Bile duct (tissue), 1 donor: ENCODE measurements around the gene EOMES.

GRCh38 chr3:25038764-25039408, 389.2 kb upstream of the RARB start:
- PRO-cap = no peak

GRCh38 chr3:25385627-25386320, 42.3 kb upstream of the RARB start:
- PRO-cap = no peak

DNA sequence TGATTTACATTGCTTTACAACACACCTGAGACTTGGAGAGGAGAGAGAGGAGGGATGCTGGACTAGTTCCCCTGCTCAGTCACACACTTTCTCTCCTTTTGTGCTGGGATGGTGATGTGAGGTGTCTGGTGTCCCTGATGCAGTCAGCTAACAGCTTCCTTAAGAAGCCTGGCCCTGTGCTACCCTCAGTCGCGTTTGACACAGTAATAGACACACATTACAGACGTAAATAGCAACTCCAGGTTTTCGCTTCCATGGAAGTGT, 58.8 kb downstream of the RARB start:
- PRO-cap = no peak

DNA sequence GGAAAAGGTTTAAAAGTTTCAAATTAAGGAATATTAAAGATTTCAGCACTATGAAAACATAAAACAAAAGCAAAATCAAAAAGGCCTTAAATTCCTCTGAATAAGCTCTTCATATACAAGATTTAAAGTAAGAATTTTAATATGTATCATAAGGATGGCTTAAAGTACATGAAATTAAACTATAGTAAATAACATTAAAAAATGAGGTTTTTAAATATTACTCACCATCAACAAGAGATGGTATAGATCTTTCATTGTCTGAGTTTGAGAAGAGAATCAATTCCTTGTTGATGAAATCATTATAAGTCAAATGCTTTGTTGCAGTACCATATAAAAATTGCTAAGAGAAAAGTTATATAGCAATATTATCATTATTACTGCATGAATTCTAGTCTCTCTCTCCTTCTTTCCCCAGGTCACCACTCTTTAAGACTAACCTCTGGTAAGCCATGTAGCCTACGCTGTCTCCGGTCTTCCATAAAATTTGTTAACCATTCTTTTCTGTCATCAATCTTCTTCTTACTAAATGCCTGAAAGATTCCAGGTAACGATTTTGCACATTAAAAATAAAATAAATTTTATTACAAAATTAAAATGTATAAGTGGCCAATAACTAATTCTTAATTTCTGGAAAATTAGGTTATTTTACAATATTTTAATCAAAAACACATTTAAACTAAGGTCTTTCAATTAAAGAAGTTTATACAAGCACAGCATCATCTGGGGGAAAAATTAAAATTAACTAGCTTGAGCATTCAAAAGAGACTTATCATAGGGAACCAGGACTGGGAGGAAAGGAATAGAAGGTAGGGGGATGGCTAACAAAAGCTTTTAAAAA, 38.2 kb downstream of the TOP2B start:
- PRO-cap = no peak

GRCh38 chr3:25662822-25663365, 1.8 kb downstream of the TOP2B start:
- PRO-cap = no peak

DNA sequence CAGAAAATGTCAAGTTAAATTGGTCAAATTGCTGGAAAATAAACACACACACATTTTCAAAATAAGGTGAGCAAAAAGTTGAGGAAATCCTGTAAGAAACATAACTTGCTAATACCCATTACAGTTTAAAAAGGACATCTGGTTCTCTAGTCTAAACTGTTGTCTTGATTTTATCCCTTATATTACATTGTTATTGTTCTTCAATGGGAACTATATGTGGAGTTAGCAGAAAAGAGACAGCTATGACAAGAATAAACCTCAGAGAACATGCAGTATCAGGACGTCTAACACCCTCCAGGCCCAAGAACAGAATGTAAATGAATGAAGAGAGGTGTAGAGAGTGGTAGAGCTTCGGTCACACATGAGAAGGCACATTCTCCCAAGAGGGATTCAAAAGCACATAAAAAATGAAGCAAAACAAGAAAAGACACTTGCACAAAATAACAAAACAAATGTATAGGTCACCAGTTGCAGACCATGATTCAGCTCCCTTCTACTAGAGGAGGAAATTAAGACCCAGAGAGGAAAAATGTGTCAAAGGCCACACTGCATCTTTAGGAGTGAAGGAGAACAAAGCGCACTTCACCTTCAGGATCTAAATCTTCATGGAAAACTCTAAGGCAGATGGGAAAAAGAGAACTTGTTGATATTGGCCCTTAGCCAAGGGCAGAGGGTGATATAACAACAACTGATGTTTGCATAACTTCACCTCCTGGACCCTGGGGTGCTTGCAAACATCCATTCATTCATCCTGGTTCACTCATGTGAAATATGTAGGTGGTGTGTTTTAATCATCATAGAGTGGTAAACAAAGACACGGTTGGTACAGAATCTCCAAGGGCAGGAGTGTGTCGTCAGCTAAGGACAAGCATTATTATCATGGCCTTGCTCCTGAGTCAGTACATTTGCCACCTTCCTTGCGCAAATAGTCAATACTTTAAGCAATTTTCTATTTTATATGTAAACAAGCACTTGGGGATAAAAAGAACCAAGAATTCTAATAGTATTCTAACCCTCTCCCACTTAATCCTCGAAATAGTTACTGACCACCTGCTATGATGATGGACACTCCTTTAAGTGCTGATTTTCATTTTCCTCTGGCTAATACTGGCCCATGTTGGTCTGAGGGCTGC, 8.8 kb downstream of the NEK10 start:
- PRO-cap = no peak

DNA sequence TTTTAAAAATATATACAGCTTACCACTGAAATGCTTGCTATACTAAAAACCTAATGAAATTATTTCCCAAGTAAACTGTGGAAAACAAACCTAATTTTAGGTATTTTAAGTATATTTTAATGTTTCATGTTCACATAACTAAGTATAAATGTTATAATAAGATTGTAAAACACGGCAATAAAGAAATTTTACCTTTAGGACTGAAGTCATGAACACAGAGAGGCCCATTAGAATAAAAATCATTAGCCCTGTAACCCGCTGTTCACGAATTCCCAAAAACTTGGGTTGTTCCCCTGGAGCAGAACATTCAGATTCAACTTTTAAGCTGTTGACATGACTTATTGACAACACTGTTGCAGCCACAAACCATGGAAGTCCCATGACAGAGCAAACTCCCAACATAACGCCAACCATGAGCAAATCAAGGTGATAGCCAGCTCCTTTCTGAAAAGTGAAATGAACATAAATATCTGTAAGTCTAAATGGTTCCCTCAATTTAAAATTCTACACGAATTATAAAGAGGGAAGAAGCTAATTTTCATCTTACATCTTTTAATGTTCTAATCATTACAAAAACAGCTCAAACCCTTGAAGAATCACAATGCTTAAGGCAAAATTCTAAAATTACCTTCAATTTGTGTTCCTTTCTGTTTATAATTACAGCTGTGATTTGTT, 25.3 kb upstream of the NEK10 start:
- PRO-cap = no peak

- PRO-cap = no peak
These were observed 50.3 kb downstream of the SLC4A7 start for GRCh38 chr3:27433798-27434420.

- PRO-cap = no peak
These were observed 2.3 kb downstream of the EOMES start for GRCh38 chr3:27719842-27720268.

GRCh38 chr3:27722182-27722601, at the start of gene EOMES:
EOMES (minus strand) TSS chr3:27722323.
- PRO-cap = unidirectional peak, minus-strand start at chr3:27722323

GRCh38 chr3:27821713-27822203, 99.6 kb upstream of the EOMES start:
- PRO-cap = no peak

DNA sequence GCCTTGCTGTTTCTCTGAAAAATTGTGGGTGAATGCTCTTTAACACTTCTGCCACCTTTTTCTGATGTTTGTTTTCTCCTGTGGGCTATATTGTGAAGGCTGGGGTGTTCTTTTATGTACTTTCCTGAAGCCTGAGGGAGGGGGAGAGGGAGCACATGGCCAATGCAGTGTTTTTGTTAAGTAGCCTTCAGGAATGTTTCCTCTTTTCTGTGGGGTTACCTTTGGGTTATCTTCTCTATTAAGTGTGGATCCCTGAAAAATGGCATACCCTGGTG, 50.2 kb downstream of the CMC1 start:
- PRO-cap = no peak

- PRO-cap = bidirectional peak, plus-strand start at chr3:28347769, minus-strand start at chr3:28347654
These were observed 937 bp upstream of the ZCWPW2 start for GRCh38 chr3:28347415-28348152.

DNA sequence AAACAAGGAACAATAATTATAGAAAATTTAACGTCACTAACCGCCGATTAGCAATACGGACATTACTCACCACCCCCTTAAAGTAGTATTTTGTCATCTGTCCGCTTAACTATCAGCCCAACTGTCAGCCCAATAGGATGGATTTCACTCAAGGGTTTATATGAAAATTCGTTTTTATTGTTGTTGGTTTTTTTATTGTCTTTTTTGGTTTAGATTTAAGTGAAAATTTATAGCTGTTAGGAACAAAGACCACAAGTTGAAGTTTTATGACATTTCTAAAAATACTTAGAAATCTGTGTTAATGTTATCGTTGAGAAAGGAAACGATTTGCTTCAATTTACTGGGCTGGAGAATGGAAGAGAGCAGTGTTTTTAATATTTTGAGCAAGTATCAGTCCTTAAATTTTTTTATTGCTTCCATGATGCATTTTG, 1.1 kb upstream of the AZI2 start:
- PRO-cap = no peak

- PRO-cap = unidirectional peak, minus-strand start at chr3:28576396
These were observed 227.5 kb upstream of the AZI2 start for GRCh38 chr3:28575814-28576902.

DNA sequence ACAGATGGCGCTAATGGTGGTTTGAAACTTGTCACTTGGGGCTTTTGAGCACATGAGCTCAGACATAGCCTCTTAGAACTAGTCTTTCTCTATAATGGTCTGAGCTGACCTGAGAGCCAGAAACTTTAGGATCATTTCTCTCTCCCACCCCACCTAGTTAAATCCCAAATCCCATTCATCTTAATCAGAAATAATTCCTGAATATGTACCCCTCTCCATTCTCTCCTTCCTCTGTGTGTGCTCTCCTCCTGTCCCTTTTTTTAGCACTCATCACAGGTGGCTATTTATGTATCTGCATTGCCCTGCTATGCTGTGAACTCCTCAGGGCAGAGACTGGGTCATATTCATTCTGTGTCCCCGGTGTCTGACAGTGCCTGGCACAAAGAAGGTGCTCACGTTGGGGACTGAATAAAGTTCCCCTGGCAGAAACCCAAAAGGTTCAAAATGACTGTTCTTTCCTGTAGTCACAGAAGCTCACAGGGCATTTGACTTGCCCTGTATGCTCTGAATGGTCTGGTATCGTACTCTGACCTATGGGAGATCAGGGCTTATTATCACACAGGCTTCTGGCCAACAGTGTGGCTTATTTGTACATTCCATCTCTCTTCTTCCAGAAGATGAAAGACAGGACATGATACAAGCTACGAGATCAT, 319.3 kb upstream of the AZI2 start:
- PRO-cap = no peak

DNA sequence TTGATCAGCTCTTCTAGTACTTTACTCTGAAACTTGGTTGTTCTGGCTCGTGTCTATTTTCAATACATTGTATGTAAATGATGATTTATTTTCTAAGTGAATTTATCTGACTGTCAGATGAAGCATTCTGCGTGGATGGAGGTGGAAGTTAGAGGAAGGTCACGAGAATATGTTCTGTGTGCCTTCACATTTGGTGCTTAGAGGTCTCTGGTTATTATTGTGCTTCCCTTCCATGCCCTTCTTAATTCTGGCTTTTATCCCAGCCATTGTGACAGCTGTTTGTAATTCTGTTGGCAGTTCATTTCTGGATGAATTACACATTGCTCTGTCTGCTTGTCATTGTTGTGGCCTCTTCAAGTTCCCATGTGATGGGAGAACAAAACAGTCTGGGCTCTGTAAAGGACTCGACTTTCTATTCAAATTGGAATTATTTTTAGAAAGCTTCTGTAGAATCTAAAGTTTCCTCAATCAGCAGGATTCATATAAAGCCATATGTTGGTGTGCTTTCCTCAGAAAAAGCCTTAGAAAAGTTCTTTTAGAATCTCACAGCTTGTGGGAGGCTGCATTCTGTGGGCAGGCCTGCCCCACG, 397.3 kb upstream of the AZI2 start:
- PRO-cap = no peak

DNA sequence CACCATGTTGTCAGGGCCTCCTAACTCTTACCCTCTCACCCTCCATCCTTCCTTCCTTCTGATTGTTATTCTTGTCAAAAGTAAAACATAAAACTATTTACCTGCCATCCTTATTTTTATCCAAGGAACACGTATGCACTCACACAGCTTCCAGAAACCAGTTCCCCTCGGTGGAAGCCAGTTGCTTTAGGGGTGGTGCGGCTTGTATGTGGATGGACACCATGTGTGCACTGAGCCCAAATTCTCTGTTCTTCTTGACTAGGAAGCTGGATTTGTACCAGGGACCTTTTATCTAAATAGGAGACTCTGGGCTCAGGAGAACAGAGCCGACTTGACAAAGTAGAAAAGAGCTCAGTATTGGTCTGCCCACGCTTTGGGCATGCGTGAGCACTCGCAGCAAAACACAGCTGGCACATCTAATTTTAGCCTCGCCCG, 1.2 kb upstream of the RBMS3 start:
- PRO-cap = no peak

DNA sequence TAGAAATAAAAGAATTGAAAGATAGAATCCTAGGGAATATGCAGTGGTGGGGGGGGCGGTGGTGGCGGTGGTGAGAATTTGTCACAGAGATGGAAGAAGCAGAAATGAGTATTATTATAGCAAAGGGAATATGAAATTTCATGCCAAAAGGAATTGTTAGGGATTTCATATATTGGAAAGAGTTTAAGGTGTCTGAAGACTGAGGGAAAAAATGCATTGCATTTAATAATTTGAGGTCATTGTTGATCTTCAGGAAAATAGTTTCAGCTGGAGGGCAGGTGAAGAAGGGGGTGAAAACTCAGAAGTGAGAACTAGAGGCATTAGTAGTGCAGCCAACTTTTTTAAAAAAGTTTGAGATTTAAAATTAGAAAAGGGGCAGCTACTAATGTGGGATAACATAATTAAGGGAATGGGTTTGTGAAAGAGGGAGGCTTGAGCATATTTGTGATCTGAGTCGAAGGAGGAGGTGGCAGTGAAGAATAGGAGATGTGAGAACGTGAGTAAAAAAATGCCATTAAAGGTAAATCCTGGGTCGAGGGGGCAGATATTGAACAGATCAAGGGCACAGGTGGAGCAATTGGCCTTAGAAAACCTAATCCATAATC, 28.8 kb downstream of the RBMS3 start:
- PRO-cap = no peak

GRCh38 chr3:29381621-29382157, 100.8 kb downstream of the RBMS3 start:
- PRO-cap = no peak